ENCODE results near the gene PITPNA.

DNA sequence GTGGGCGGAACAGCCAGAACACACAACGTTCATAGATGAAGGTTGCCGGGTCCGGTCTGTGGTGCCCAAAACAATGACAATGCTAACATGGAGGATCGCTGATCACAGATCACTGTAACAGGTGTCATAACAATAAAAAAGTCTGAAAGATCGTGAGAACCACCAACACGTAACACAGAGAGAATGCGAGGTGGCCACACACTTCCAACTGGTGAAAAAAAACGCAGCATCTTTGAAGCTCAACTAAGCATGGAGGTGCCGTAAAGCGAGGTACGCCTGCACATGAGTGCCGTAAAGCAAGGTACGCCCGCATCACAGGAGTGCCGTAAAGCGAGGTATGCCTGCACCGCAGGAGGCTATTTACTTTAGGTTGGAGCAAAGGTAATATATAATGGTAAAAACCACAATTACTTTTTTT, 42.3 kb downstream of the ABR start:
- PRO-cap, result no peak
- RAMPAGE, long total RNA, 4 experiments, result no peak in any of the 4 experiments

DNA sequence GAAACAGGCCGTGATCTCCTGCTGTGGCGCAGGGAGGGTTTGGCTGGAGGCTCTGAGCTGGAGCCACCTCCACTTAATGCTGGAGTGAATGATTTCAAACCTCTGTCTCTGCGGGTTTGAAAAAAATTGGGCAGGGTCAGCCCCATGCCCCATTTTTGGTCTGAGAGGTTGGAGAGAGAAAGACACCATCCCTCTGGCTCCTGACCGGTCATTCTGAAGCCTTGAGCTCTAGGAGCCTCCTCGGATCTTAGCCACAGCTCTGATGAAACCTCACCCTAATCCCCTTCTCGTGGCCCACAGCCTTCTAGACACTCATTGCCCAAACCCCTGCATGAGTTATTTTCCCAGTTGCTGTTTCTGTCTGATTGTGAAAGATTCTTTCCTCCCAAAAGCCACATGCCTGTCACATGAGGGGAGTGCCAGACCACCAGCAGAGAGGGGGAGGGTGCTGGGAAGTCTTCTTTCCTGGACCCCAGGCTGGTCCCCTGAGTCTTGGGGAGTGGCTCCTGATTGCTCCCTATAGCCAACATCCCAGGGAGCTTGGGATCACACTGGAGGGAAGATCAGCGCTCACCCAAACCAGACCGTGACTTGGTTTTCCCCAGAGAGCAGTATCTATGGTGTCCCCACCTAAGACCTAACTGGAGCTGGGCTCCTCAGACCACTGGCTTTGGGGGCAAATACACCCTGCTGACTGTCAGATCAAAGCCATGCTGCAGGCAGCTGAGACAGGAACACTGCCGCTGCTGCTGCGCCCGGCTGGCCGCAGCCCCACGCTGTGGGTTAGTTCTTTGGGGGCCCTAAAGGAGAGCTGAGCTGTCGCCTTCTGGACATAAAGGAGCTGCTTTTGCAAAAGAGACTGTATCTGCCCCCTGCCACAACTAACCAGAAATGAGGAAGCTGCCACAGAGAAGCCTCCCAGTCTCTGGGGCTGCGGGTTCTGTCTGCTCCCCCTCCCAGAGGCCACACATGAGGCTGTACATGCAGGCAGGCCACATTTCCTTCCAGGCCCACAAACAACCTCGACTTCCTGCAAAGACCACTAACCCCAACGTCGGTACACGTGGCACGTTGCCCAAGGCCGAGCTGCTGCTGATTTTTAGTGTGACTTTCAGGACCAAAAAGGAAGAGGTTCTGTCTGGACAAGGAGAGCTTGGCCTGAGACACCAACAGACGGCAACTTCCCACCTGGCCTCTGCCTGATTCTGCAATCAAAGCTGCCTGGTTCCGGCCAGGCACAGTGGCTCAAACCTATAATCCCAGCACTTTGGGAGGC, 17.9 kb upstream of the ABR start:
- PRO-cap, result bidirectional peak, plus-strand start at position 546 of the sequence, minus-strand start at position 215 of the sequence; bidirectional peak, plus-strand start at position 1,148 of the sequence, minus-strand start at position 886 of the sequence
- RAMPAGE, long total RNA, 4 experiments, result no peak in any of the 4 experiments

DNA sequence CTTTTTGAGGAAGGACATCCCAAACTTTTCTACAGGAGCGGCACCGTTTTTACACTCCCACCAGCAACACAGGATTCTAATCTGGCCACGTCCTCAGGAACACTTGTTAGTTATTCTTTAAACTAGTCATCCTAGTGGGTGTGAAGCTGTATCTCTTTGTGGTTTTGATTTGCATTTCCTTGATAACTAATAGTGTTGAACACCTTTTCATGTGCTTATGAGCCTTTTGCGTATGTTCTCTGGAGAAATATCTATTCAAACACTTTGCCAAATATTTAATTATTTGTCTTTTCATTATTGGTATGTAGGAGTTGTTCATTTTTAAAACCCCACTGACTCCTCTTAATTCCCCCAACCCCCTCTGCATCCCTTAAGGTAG, 25.5 kb downstream of the YWHAE start:
- PRO-cap, result no peak
- RAMPAGE, long total RNA, 4 experiments, result no peak in any of the 4 experiments

DNA sequence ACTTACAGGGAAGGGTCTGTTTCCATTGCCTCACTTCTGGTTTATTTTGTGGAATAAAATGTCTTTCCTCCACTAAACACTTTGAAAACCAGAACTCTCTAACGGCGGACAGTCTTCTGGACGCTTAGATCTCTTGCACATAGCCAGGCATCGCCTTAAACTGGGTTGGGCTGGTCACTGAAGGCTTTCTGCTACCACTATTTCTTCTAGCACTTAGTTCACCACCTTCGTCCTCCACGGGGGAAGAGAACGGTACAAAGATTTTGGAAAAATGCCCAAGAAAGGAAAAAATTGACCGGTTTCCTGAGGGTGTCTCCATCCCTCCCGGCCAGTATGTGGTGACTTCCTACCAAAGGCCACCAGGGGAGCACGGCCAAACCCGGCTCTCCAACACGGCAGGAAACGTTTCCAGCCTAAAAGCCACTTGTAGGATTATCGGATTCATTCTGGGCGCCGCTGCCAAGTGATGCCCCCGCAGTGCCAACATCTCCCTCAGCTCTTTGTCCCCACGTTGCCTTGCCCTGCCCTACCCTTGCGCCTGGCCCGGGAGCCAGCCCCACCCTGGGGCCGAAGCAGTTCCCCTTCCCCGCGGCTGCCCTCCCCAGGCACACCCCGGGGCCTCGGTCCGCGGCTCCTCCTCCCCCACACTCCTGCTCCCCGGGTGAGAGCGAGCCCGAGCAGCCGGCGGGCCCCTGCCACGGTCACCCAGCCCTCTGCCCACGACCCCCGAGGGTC, 805 bp downstream of the CRK start:
- PRO-cap, result unidirectional peak, plus-strand start at position 341 of the sequence; unidirectional peak, plus-strand start at position 444 of the sequence; unidirectional peak, plus-strand start at position 608 of the sequence
- RAMPAGE, long total RNA, 4 experiments, result no peak in any of the 4 experiments

- PRO-cap, result unidirectional peak, plus-strand start at chr17:1490867; unidirectional peak, plus-strand start at chr17:1490962; bidirectional peak, plus-strand start at chr17:1491317, minus-strand start at chr17:1491236
- RAMPAGE, long total RNA, 4 experiments, result no peak in any of the 4 experiments
Observed at GRCh38 chr17:1490462-1491471, 1.7 kb downstream of the MYO1C start.

DNA sequence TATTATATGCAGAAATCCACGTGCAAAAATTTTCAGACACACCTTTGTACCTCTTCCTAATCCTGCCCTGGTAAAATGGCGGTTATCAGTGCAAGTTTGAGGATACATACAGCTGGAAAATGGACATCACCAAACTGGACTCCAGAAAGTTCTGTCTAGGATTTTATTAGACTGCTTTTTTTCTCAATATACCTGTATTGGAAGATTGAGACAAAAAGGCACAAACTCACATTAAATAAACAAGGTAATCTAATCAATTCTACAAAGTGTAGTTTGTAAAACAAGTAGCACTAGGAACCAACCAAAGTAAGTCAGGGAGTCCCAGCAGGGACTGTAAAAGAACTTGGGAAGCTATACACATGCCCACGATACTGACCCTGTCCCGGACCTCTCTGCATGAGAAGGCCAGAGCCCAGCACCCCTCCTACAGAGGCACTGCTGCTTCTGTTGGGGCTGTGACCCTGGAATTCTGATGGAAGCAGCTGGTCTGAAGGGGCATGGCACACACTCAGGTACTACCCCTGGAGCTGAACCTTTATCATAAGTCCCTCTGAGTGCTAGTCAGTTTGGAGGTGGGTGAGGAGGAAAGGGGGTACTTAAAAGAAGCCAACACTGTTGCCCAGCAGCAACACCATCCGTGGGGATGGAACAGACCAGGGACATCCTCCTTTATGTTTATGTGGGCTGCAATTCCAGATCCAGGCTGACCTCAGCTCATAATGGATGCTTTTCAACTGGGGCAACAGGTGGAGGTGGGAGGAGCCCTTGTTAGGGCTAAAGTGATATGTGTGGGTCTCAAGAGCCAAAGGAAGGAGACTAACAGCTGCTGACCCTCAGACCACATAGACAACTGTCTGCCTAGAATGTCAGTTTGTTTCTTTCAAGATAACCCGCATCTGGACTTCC, 1.7 kb upstream of the INPP5K start:
- PRO-cap, result no peak
- RAMPAGE, long total RNA, 4 experiments, result no peak in any of the 4 experiments

DNA sequence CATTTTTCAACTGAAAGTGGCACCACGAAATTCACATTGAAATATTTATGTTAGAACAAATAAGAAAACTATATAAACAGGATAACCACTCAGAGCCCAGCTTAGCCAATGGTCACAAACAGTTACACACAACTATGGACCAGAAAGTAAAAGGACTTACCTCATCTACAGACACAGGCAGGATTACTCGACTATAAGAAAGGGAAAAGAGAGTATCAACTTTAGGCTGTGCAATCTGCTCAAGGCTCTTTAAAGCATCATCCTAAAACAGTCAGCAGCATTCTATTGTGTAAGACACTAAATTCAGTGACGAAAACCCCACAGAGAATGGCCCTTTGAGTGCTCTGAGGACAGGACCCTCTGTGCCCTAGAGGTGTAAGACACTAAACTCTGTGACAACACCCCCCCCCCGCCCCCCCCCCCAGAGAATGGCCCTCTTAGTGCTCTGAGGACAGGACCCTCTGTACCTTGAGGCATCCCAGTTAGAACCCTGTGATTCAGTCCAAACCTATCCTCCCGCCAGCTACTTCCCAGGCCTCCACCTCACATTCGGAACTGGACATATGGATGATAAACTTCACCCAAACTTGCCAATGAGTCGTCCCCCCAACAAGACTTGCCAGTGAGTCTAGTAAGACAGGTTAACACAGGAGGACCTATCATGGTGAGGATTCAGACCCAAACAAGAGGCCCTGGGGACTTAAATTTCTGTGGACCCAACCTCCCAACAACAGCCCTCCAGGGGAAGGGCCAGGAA, 4.0 kb downstream of the PITPNA start:
- PRO-cap, result no peak
- RAMPAGE, long total RNA, 4 experiments, result no peak in any of the 4 experiments

DNA sequence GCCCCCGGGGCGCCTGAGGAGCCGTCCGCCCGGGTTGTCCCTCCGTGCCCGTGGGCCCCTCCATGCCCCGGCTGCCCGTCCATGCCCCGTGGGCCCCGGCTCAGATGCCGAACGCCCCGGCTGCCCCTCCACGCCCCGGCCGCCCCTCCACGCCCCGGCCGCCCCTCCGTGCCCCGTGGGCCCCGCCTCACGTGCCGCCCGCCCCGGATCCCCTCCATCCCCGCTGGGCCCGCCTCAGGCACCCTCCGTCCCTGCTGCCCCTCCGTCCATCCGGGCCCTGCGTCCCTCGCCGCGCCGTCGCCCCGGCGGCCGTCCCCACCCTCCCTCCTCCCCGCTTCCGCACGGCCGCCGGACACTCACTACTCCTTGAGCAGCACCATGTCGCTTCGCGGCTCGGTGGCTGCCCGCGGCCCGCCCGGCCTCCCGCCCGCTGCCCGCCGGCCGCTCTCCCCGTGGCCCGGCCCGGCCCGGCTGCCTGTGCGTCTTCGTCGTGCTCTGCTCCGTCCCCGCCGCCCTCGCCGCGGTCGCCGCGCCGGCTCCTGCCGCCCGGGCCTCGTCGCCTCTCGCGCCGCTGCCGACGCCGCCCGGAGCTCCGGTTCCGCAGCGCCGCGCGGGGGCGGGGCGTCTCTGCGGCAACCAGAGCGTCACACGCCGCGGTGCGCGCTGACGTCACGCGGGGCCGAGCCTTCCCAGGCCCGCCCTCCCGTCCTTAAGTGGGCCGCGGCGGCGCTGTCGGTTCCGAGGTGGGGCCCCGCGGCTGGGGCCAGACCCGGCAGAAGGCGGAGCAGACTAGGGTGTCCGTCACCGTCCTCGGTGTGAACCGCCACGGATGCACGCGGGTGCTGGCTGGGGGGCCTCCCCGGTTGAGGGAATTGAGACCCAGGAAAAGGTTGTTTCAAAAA, at the start of gene PITPNA:
TSS of gene PITPNA (minus strand) at position 612 of the 902 bp plus-strand sequence.
- PRO-cap, result bidirectional peak, plus-strand start at position 741 of the sequence, minus-strand start at position 629 of the sequence
- RAMPAGE, long total RNA, 4 experiments, result no peak in any of the 4 experiments

- PRO-cap, result no peak
- RAMPAGE, long total RNA, 4 experiments, result no peak in any of the 4 experiments
Observed at GRCh38 chr17:1591133-1592100, 28.8 kb upstream of the PITPNA start.

DNA sequence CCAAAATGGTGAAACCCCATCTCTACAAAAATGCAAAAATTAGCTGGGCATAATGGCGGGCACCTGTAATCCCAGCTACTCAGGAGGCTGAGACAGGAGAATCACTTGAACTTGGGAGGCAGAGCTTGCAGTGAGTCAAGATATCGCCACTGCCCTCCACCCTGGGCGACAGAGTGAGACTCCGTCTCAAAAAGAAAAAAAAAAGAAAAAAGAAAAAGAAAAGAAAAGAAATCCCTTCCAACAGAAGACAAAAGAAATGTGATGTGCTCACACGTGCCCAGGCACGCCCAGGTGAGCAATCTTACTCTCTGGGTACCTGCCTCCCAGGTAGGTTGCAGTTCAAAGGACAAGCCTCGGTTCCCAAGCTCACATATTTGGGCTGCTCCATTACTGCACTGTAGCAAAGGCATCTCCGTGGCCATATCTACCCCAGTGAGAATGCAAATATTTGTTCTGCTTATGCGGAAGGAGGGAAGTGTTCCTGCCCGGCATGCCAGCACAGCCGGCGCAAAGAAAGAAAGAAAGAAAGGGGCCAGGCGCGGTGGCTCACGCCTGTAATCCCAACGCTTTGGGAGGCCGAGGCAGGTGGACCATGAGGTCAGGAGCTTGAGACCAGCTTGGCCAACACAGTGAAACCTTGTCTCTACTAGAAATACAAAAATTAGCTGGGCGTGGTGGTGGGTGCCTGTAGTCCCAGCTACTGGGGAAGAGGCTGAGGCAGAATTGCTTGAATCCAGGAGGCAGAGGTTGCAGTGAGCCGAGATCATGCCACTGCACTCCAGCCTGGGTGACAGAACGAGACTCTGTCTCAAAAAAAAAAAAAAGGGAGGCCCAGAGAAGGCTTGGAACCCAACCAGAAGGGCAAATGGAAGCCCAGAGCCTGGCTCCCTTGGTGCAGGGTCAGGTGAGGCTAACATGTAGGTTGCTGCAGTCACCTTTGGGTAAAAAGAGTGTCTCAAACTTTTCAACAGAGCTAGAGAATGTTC, 30.7 kb downstream of the SLC43A2 start:
- PRO-cap, result no peak
- RAMPAGE, long total RNA, 4 experiments, result no peak in any of the 4 experiments

DNA sequence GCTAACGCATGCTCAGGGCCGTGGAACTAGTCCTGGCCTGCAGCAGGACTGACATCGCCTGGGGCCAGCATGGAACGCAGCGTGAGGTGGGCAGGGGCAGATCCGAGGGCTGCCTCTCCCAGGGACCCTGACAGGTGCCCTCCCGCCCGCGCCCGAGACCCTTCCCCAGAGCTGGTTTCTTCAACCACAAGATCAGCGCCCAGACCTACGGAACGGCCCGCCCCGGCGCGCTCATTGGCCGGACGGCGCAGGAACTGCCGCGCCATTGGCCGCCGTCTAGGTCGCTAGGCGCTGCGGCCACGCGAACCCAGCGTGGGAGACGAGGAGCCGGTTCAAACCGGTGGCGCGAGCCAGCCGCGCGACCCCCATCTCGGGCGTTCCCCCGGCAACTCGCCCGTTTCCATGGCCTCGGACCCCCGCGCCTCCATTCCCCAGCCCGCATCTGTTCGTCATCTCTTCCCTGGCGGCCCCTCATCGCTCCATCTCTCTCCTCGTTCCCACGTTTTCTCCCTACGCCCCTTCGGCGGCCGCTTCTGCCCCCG, 353 bp downstream of the SLC43A2 start:
- PRO-cap, result bidirectional peak, plus-strand start at position 310 of the sequence, minus-strand start at position 207 of the sequence
- RAMPAGE, long total RNA, 4 experiments, result start-site peak on the minus strand in 1 of 4 experiments, centred at position 193 of the sequence, 7 reads per replicate

DNA sequence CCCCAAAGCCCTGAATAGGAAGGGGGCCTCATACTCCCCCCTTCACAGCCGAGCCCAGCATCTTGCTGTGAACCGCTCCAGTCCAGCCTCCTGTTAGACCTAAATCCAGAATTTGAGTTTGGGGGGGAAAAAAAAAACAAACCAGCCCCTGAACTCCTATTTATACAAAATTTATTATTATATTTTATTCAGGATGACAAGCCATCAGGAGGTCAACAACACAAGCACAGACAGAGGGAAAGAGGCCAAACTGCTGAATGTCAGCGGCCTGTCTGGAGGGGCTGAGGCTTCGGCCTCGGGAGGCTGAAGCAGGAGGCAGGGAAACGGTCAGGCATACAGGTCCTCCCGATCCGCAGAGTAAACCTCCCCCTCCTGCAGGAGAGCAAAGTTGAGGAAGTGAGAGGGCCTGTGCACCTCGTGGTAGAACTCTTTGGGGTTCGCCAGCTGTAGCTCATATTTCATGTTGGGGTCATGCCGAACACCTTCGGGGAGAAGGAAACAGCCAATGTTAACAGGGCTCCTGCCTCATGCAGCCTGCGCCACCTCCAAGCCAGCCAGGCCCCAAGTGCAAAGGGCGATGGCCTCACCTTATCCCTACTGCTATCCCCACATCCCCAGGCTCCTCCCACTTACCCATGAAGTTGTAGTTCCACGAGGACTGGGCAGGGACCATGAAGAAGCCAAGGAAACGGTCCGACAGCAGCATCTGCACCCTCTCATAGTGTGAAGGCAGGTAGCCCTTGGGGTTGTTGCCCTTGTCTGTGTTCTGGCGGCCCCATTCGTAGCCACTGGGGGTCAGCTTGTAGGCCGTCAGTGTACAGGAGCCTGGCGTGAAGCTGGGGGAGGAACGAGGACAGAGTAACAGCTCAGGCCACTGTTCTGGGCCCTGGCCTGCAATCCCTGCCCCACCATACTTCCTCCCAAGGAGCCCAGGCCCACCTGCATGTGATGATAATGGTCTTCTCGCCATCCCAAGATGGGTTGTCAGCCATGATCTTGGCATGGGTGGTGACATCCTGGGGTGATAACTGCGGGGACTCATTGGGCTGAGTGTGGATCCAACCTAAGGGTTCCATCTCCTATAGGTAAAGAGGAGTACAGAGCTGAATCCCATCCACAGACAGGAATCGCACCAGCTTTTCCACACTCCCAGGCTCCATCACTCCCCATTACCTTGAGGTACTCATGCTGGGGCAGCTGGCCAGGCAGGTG, 1.2 kb upstream of the RILP start:
- PRO-cap, result no peak
- RAMPAGE, long total RNA, 4 experiments, result no peak in any of the 4 experiments

DNA sequence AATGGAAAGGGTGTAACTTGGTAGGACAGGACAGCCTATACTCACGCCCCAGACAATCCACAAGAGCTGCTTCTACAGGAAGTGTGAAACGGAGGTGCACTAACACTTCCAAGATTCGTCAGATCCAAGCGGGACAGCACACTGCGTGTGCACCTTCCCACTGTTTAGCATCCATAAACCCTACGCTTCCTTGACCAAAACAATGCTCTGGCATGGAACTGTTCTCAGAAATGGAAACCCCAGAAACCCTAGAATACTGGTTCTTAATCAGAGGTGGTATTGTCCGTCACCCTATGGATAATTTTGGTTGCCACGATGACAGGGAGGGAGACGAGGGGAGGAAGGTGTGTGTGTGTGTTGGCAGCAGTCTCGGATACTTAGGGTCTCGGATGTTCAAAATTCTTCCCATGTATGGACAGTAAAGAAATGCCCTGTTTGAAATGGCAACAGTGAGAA, 4.4 kb upstream of the RILP start:
- PRO-cap, result no peak
- RAMPAGE, long total RNA, 4 experiments, result no peak in any of the 4 experiments

- PRO-cap, result no peak
- RAMPAGE, long total RNA, 4 experiments, result no peak in any of the 4 experiments
Observed at GRCh38 chr17:1655263-1655666, 5.6 kb upstream of the RILP start.

GRCh38 chr17:1726820-1727019, 2.2 kb downstream of the WDR81 start:
- PRO-cap, result no peak
- RAMPAGE, long total RNA, 4 experiments, result no peak in any of the 4 experiments

- PRO-cap, result no peak
- RAMPAGE, long total RNA, 4 experiments, result no peak in any of the 4 experiments
Observed at GRCh38 chr17:1754651-1755505, 7.0 kb upstream of the SERPINF1 start.

GRCh38 chr17:1762441-1762919, 620 bp downstream of the SERPINF1 start:
- PRO-cap, result bidirectional peak, plus-strand start at chr17:1762820, minus-strand start at chr17:1762586
- RAMPAGE, long total RNA, 4 experiments, result start-site peak on the plus strand in 2 of 4 experiments, at chr17:1762736-1762823 at its widest, 23 to 27 reads per replicate

DNA sequence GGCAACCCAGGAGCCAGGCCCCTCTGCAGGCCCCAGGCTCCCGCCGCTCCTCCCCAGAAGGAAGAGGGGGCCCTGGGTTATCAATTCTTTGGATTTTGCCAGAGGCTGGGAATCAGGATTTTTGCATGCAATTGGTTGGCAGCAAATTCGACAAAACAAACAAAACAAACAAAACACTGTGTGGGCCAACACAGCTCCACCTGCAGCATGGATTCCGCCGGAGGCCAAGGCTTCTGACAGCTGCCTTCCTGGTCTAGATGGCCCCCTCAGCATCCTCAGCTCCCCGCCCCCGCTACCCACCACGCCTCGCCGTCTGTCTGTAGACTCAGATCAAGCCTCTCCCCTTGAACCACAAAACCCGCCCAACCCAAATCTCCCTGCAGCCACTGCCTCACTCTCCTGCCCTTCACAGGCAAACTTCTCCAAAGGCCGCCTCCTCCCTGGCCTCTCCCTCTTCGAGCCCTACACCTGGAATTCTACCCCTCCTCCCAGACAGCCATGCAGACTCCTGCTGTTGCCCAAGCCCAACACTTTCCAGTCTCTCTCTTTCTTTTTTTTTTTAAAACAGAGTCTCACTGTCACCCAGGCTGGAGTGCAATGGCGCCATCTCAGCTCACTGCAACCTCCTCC, 57.9 kb downstream of the RTN4RL1 start:
- PRO-cap, result no peak
- RAMPAGE, long total RNA, 4 experiments, result no peak in any of the 4 experiments

- PRO-cap, result no peak
- RAMPAGE, long total RNA, 4 experiments, result no peak in any of the 4 experiments
Observed at GRCh38 chr17:1997122-1997628, 28.0 kb downstream of the RTN4RL1 start.

- PRO-cap, result no peak
- RAMPAGE, long total RNA, 4 experiments, result no peak in any of the 4 experiments
Observed at GRCh38 chr17:1997730-1998769, 27.1 kb downstream of the RTN4RL1 start.

All from esophagus muscularis mucosa (tissue), 4 donors.